RPMI7951 (cell line): ENCODE measurements around a stretch of chr15.

DNA sequence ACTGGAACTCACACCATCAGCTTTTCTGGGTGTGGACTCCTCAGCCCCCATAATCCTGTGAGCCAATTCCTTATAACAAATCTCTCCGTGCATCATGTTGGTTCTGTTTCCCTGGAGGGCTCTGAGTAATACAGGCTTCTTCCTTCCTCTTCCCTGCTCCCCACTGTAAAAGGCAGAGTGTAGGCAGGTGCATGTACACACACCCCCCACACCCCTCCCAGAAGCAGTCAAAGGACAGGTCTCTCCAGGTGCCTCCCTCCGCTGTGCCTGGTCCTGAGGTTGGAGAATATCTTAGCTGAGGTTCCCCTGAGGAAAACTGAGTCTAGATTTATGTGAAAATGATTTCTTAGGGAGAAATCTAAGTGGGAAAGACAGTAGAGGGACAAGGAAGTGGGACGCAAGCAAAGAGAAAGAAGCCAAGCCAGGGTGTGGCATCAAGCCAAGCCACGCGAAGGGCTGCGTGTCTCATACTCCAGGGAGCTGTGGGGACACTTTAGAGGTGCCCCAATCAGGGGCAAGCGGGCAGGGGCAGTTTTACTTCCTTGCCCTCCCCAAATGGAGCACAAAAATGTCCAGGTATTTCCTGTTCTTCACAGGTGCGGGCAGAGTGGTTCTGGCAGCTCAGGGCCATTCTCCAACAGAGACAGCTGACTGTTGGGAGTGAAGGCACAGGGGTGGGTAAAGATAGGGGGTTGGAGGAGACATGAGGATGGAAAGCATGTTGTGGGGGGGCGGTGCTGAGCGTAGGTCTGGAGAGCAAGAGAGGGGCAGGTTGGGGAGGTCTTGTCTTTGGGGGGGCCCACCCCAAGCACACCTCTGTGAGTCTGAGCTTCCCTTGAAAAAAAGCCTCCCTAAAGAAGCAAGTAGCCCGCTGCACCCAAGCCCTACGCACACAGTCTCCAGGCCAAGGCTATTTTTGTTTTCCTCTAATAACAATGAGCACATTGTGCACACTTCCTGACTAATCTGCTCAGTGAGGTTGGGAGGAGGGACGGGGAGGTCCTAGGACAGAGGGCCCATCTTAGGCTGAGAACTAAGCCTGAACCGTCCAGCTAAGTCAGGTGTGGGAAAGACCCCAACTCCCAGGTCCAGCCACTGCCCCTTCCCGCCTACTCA is 86.8 kb downstream of the HMG20A start:
- RAMPAGE, long total RNA = no peak

GRCh38 chr15:77528898-77529493 is 103.7 kb downstream of the LINGO1 start:
- RAMPAGE, long total RNA = no peak

GRCh38 chr15:77582014-77582619 is 50.6 kb downstream of the LINGO1 start:
- RAMPAGE, long total RNA = no peak

GRCh38 chr15:77622404-77622816 is 10.3 kb downstream of the LINGO1 start:
- RAMPAGE, long total RNA = no peak

DNA sequence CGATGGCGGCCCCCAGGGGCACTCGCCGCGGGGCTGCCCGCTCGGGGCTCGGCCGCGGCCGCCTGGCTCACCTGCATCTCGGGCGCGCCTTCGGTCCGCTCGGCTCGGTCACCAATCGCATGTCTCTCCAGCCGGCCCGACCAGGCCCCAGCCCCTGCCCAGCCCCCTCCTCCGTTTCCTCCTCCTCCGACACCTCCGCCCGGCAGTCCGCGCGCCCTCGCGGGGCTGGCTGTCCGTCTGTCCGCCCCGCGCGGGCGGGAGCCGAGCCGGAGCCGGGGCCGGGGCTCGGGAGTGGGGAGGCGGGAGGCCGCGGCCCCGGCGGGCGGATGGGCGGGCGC is 504 bp downstream of the LINGO1 start:
- RAMPAGE, long total RNA = no peak

DNA sequence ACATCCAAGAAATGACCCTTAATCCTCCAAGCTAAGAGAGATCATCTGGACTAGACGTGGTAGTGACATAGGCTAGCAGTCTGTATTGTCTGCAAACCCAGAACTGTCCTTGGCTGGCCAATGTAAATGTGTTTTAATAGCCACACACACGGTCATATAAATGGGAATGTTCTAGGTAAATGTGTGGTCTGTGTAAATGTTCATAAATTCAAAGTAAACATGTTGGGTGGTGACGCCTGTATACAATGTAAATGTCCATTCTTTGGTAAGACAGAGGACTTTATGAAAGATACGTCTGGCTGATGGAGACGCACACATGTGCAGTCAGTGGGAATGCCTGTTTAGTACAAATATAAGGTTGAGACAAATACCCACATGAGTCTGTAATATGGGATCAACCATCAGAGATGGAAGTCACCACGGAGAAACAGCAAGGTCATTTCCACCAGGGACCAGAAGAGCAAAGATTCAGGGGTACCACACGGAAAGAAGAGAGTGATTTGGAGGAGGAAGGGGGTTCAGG is 16.4 kb upstream of the LINGO1 start:
- RAMPAGE, long total RNA = no peak

DNA sequence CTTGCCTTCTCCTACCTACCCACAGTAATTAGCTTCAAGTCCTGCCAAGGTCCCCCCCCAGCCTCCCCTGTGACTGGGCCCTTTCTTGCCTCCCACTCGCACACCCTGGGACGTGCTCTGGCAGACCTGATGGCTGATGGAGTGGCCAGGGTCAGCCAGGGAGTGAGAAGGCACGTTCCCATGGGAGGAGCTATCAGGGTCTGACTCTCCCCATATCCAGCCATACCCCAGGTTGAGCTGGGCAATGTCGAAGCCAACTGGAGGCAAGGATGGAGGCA is 136.6 kb upstream of the LINGO1 start:
- RAMPAGE, long total RNA = no peak

DNA sequence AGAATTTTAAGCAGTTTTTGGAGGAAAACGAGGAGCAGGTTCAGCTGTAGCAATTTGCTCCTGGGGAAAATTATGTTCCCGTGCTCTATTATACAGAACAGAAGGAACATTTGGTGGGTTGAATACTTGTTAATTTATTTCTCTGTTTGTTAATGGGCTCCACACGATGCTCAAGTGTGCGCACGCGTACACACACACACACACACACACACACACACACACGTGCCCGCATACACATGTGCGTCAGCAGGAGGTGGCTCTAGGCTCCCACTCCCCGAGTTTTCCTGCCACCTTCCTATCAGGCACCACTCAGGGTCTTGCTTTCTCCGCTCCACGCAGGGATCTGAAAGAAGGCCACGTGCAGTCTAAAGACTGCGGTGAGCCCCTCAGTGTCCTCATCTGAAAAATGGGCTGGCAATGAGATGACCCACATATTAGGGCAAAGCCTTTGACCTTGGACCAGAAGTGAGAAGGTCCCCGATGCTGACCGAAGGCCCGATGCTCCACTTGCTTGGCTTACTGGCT is 149.4 kb upstream of the LINGO1 start:
- RAMPAGE, long total RNA = no peak

DNA sequence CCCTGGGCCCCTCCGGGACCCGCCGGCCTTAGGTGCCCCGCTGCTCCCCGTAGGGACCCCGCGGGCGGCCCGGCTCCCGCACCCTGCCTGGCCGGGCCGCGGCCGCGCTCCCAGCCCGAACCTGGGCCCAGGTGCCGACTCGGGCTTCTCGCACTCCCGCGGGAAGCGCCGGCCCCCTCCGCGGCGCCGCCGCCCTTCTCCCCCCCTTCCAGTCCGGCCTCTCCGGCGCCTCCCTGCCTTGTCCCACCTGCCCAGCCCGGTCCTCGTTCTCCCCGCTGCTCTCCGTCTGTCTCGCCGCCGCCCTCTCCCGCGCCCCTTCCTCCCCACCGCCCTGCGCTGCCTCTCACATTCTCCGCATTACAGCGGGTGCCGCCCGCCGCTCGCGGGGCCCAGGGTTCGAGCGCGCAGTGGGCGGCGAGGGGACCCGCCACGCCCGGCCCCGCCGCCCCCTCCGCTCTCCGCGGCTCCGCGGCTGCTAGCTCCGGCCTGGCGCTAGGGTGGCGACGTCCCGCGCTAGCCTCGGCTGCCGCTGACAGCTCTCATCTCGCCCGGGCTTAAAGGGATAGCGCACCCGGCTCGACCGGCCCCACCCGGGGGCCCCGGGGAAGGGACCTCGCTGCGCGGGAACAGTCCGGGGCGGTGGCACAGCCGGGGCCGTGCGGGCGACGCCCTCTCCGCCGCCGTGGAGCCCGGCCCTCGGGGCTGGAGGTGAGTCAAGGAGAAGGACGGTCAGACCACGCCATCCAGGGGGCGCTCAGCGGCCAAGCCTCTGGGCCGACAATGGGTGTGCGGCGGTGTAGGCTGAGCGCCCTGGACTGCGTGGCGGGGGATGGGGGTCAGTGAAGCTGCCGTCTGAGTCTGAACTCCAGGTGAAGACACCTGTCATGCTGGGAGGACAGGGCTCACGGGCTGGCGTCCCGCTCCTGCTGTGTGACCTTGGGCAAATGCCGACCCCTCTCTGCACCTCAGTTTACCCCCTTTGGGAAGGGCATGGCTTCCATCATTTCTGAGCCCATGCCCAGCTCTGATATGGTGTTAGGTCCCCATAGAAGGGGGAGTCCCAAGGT is 187.3 kb upstream of the LINGO1 start:
- RAMPAGE, long total RNA = no peak

DNA sequence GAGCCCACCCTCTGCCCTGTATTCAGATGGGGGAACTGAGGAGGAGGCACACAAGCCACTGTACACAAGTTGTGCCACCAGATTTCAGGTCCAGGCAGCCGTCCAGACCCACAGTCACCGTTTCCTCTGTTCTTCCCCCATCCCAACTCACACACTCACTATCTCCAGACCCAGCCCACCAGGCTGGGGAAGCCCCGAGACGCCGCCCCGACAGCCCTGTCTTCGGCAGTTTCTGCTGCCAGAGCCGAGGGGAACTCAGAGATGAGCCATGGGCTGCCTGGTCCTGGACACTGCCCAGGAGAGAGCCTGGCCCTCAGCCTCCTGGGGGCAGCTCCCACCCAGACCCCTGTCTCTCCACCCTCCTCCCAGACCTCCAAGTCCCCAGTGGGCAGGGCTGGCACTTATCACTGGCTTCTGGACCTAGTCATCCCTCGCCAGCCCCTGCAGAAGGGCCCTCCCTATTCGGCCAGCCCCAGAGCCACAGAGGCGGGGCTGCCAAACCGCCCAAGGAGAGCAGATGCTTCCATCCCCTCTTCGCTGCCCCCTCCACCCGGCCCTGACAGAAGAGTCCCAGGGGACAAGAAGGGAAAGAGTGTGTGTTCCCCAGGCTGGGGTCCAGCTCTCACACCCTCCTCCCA is 186.6 kb downstream of the TBC1D2B start:
- RAMPAGE, long total RNA = no peak

- RAMPAGE, long total RNA = no peak
Measured at GRCh38 chr15:78056692-78057186, 20.8 kb downstream of the TBC1D2B start.

DNA sequence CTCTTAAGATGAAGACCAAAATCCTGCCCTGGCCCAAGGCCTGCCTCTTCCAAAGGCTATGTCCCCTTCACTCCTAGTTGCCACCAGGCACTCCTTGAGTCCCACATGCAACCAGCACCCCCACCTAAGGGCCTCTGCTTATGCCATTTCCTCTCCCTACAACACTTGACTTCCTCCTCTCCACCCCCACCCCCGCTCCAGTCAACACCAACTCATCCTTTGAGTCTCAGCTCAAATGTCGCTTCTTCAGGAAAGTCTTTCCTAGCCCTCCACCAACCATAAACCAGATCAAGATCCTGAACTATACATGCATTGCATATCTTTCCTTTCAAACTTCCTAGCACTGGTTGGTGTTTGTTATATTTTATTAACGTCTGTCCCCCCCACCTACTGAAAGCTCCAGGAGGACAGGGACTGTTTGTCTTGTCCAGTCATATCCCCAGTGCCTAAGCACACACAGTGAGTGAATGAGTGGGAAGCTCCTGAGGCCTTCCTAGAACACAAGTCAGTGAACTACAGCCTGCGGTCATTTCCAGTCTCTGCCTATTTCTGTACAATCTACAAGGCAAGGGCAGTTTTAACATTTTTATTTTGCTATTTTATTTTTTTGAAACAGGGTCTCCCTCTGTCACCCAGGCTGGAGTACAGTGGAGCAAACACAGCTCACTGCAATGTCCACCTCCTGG is 7.3 kb downstream of the TBC1D2B start:
- RAMPAGE, long total RNA = no peak

- RAMPAGE, long total RNA = no peak
Measured at GRCh38 chr15:78103668-78104281, 11.4 kb downstream of the SH2D7 start.

GRCh38 chr15:78270369-78271099 is 6.2 kb downstream of the DNAJA4 start:
- RAMPAGE, long total RNA = no peak

DNA sequence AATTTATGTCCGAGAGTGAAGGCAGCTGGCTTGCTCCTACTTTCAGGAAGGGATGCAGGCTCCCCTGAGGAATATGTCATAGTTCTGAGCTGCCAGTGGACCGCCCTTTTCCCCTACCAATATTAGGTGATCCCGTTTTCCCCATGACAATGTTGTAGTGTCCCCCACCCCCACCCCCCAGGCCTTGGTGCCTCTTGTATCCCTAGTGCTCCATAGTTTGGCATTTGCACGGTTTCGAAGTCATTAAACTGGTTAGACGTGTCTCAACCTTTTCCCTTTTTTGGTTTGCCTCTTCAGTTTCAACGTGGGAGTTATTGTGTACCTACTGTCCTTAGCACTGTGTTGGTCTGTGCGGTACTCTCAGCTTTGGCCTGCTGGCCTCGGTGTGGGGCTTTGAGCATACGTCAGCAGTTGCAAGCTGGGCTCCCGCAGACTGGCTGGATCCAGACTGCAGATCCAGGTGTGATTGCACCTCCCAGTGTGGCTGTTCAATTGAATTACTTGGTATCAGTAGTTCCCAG is 7.9 kb downstream of the CRABP1 start:
- RAMPAGE, long total RNA = no peak

DNA sequence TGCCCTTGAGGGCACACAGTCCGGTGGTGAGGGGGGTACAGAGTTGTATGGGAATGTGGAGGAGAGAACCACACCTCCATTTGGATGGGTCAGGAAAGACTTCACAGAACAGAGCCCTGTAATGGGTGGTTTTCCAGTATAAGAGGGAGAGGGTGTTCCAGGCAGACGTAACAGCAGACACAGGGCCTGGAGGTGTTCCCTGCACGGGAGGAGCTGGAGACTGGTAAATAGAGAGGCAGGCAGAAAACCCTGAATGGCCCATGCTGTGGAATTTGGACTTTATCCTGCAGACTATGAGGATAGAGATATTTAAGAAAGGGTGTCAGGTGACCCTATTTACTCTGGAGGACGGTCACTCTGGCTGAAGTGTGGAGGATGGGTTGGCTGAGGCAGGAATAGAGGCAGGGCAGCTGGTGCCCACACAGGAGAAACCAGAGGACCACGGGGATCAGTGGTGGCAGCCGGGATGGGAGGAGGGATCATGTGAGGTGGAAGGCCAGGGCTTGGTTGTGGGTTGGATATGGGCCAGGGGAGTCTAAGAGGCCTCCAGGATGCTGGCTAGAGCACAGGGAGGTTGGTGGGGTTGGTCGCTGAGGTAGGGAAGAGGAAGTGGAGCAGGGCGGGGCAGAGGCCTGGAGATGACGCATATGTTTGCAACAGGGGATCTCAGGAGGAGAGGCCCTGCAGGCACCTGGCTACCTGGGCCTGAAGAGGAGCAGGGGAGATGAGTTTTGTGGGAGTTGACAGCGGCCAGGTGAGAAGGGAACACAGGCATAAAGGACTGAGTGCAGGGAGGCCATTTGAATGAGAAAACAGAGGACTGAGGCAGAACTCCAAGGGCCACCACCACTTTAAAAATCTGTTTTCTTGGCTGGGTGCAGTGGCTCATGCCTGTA is 34.7 kb downstream of the CRABP1 start:
- RAMPAGE, long total RNA = no peak

- RAMPAGE, long total RNA = no peak
Measured at GRCh38 chr15:78548422-78549273, 8.4 kb downstream of the PSMA4 start.

DNA sequence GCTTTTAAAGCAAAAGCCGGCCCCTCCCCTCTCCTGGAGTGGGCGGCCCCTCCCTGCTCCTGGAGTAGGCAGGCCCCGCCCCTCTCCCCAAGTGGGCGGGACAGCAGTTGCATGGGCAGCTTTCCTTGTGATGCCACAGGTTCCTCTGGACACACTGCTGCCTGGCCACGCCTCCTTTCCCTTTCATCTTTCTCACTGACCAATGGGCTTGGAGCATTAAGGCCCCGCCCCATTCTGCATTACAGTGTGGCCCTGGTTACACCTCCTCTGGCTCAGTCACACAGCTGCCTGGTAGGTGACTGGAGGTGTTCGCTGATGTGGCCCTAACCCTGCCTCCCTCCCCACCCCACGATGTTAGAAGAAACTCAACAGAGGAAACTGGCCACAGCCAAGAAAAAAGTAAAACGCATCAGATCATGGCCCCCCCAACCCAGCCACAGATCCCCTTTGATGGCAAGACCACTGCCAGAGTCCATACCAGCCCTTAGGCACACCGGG is 84.4 kb downstream of the ADAMTS7 start:
- RAMPAGE, long total RNA = no peak

DNA sequence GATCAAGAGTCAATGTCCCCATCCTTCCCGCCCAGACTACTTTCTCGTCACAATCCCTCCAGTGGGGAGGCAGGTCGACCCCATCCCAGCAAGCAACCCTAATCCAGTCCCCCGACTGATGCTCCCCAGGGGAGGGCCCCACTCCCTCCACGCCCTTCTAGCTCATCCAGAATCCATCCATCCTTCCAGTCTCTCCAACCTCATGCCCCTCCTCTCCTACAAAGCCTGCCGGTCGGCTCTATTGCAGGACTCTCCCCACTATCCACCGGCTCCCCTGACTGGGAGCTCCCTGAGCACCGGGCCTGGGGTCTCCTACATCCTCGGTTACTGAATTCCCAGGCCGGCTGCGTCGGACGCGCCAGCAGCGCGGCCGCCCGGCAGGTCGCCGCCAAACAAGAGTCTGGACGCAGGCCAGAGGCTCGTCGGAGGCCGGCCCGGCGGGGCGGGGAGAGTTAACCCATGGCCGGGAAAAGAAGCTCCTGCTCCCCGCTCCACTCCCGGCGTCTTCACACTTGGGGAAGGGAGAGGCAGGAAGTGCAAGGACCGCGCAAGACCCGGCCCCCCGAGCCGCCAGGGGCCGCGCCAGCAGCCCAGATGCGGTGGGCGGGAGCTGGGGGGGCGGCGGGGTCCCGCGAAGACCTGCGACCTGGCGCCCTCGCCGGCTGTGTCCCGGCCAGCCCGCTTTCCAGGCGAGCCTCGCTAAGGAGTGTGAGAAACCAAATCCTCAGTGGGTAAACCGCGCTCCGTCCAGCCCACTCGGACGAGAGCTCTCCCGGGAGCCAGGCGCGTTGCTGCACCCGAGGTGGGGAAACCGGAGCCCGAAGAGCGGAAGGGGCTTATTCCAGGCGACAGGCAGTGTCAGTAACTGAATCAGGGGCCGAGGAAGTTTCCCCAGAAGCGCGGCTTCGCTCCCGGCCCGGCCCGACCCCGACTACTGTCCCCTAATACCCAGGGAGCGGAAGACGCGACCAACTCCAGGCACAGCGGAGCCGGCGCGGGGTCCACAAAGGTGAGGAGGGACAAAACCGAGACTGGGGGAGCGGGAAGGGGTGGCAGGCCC is 901 bp downstream of the ADAMTS7 start:
- RAMPAGE, long total RNA = no peak

DNA sequence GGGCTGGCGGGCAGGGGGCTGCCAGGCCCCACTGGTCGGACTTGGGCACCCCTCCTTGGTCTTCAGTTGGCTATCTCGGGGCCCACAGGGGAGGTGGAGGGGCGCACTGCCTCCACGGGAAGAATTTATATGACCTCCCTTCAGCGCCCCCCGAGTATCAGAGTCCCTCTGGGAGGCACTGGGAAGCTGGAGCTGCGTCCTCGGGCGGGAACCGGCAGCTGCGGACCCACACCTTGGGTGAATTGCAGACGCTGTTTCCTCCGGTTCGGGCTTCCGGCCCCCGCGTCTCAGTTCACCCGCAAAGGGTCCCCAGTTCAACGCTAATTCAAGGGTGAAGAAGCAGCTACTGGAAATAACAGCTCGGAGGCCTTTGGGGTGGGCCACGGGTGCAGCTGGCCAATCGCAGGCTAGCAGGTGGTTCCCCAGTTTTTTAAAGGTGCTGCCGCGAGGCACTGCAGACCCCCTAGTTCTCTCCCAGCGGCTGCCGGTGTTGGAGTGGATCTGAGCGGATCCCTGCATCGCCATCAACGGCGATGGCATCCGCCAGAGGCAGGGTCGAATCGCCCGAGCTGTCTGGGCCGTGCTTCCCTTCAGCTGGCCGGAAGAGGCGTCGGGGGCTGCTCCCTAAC is 19.3 kb upstream of the ADAMTS7 start:
- RAMPAGE, long total RNA = no peak